LNCaP clone FGC (cell line): Measurements from ENCODE around the genes FCRL1, OR10K1, OR6N1 and MNDA.

DNA sequence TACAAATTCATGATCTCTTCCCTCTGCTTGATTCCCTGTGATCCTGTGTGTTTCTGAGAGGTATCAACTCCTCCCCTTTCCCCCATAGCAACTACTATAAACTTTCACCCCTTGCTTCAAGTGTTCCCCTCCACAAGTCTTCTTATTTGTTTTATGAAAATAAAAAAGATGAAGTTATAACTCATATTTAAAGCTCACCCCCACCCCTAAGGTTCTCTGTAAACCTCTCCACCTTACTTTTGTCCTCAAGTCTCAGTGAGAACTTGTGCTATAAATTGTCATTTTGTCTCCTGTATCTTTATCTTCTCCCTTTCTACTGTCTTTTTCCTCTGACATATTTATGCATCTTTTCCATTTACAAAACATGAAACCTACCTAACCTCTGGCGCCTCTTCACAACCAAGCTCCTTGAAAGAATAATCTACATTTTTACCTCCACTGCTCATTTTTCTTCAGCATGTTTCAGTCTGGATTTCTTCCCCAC is 25.8 kb upstream of the ARHGEF11 start:
- RRBS, 2 experiments = no CpG with 5 or more reads among the region's 1 CpG

DNA sequence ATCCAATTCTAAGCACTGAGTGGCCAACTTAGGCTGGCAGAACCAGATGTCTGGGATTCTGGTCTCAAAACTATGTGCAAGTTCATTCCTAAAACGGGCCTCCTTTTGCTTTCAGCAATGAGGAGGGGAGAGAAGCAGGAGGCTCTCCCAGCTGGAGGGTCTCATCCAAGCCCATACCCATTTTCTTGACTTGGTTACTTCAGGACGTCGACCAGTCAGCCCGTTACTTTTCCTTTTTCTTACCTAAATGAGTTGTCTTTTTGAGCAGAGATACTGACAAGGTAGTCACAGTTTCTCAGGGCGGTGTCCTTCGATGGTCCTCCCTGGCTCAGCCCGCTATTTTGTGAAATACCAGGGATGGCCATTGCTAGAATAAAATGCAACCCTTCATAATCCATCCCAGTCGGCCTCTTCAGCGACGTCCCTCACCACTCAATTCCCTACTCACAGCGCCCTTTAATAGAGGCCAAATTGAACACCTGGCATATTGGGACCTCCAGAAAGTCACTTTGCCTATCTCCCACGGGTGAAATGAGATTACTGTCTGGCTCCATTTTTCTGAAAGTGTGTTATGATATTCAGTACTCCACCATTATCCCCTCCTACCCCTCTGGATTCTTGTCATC is 18.2 kb downstream of the ETV3 start:
- RRBS, 2 experiments = no CpG with 5 or more reads among the region's 12 CpGs

DNA sequence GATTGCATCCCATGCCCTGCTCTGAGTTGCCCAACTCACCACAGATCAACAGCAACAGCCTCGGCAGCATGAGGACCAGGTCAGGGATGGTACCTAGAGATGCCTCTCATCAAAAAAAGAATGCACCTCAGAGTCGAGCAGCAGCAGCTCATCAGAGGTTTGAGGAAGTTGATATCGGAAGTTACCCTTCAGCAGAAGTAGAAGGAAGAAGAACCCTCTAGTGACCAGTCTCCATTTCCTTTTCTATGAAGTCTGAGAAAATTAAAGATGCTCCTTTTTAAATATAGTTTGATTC is at the start of gene FCRL1:
Gene FCRL1 (minus strand): TSS at position 153 of the 295 bp plus-strand sequence.
- RRBS, 2 experiments = no CpG with 5 or more reads among the region's 3 CpGs

- RRBS, 2 experiments = no CpG with 5 or more reads among the region's 6 CpGs
Observed at GRCh38 chr1:158001035-158001699, 7.7 kb downstream of the KIRREL1 start.

DNA sequence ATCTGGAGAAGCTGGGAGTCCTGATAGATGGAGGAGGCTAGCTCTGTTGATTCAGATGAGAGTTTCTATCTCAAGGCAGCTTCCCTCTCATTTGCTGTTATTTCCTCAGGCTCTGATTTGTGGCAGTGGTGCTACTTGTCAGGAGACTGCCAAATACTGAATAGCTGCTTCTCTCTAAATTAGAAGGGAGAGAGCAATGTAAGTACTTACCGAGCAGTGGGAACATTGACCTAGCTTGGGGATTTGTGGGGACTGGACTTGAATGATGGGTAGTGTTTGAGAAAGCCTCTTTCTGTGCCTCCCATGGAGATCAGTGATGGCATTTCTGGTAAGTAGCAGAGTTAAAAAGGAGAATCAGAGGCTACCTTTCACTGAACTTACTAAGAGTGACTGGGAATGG is at the start of gene OR10K1:
Gene OR10K1 (plus strand): TSS at position 258 of the 400 bp plus-strand sequence.
- RRBS, 2 experiments = no CpG with 5 or more reads among the region's 1 CpG

GRCh38 chr1:158686019-158686452 is 479 bp downstream of the SPTA1 start:
- RRBS, 2 experiments = no CpG with 5 or more reads among the region's 2 CpGs

DNA sequence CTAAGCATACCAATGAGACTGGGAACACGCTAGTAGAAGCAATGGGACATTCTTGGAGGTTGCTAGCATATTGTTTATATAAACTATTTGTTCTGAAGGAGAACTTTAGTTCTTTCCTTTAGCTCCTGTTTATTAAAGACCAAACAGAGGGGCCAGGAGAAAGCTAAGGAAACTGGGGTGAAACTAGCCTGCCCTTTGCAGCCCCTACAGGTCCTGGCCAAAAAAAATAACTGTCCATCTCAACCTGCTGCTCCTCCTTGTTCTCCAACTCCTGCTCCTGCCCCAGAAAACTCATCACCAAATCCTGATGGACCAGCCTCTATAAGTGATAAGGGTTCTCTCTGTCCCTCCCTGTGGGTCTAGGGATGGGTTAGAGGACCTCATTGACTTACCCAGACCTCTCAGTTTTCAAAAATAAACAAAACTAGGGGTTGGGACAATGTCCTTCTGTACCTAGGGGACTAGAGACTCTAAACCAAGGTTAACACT is 10.4 kb upstream of the OR6K3 start:
- RRBS, 2 experiments = no CpG with 5 or more reads among the region's 1 CpG

- RRBS, 2 experiments = no CpG with 5 or more reads among the region's 3 CpGs
Observed at GRCh38 chr1:158772007-158772378, at the start of gene OR6N1. TSS of gene OR6N1 (minus strand) at chr1:158772195.

- RRBS, 2 experiments = no CpG with 5 or more reads among the region's 3 CpGs
Observed at GRCh38 chr1:158831122-158831674, at the start of gene MNDA. TSS of gene MNDA (plus strand) at chr1:158831351.

GRCh38 chr1:159012336-159012886 is 2.7 kb downstream of the IFI16 start:
- RRBS, 2 experiments = no CpG with 5 or more reads among the region's 6 CpGs

GRCh38 chr1:159141861-159142362 is 29.5 kb upstream of the CADM3 start:
- RRBS, 2 experiments = no CpG with 5 or more reads among the region's 7 CpGs

DNA sequence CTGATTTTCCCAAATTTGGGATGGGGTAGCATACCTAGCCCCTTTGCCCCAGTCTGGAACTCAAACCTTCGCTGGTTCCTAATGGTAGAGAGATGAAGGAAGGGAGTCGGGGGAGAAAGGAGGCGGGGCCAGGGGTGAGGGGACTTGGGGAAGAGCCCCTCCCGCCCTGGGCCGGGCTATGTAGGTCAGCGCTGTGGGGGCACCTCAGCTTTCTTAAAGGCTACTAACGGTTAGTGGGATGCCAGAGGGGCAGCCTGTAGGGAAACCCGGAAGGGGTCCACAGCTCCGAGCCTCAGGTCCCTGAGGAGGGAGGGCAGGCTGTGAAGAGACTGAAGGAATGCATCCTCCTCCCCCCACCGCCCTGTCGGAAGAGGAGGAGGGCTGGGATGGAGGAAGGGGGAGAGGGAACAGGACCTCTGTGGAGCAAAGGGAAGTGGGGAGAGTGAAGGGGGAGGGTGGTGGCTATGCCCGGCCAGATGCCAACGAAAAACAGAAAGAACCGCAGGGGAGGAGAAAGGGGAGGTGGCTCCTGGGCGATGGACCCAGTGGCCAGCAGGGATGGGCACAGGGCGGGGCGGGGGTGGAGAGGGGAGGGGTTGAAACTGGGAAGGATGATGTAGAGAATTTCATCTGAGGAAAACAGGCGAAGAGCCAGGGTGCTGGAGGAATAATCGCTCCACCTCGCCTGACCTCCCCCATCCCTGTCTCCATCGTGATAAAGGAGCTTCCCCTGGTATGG is 1.4 kb downstream of the CADM3 start:
- RRBS, 2 experiments = under 1 to 2% methylated on average over 3 of the region's 21 CpGs

DNA sequence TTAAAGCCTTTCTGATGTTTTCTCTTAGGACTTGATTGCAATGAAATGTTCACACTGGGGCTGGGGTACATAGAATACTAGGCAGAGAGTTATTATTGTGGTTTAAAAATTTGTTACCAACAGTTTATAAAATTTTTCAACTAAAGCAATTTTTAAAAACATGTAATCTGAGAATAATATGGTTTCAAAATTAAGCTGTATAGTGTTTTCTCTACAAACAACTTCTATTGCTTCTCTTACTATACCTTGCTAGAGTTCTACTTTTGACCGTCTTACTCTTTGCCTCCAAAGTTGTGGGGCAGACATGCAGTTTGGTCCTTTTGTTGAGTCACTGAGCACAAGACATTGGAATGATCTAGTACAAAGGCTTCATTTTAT is 28.6 kb downstream of the OR10J1 start:
- RRBS, 2 experiments = no CpG with 5 or more reads among the region's 1 CpG

DNA sequence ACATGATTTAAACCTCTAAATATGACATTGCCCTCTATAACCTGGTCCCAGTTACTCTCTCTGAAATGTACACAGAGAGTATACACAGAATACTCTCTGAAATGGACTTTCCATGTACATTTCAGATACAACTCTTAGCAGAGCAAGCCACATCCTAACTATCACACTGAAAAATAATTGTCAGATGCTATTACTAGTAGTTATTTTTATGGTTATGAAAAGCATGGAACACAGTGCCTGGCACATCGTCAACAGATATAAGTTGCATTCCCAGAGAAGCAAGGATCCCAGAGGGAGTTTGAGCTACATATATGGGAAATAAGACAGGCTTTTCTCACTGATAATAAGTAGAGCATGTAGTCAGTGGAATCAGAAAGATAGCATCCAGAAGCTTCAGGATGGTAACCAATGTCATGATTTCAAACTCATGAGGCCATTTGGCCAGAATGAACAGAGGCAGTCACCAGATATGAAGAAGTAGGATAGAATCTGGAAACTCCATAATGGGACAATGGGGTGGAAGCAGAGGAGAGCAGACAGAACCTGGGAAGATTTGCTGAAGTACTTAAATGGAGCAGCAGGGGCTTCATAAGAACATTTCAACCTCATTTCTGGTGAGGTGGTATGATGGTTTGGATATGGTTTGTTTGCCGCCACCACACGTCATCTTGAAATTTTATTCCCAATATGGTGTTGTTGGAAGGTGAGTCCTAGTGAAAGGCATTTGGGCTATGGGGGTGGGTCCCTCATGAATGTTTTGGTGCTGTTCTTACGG is 2.0 kb downstream of the APCS start:
- RRBS, 2 experiments = no CpG with 5 or more reads among the region's 4 CpGs

- RRBS, 2 experiments = 4 to 18% methylated on average over 8 of the region's 27 CpGs
Observed at GRCh38 chr1:159780236-159780873, 407 bp upstream of the DUSP23 start.

GRCh38 chr1:159800021-159800788 is 2.0 kb upstream of the FCRL6 start:
- RRBS, 2 experiments = no CpG with 5 or more reads among the region's 8 CpGs

GRCh38 chr1:159899824-159899955 is 275 bp downstream of the CFAP45 start:
- RRBS, 2 experiments = no CpG with 5 or more reads among the region's 6 CpGs

DNA sequence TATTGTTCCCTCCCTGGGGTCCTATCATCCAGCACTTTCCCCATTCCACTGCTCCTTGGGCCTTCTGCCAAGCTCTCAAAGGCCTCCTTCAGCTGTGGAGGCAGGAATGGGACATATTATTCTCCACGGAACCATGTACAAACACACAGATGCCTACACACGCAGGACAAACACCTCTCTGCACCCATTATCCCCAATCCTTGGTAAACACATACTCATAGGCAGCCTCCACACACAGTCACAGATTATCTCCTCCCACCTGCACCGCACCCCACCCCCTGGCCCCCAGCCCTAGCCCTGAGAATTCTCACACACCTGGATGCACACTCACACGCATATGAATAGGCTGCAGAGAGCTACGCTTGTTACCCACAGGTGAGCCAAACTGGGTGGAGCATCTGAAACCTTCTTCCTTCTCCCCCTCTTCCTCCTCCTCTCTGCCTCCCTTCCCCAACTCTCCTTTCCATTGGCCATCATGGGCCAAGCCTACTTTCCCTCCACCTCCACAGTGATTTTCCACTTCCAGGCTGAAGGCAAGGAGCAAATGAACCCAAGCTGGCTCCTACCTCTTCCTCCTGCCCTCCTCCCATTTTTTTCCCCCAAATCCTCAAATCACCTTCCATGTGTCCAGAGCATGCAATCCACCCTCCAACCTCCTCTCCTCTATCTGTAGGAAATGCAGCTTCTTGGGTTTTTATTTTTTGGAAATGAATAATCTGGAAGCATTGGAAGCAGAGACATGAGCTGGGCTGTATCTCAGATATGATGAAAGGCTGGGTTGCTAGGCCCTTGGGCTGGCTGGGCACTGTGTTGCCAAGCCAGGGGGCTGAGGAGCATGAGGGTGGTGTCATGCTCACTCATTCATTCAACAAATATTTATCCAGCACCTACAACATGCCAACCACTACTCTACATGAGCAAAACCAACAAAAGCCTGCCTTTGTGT is 11.4 kb downstream of the TAGLN2 start:
- RRBS, 2 experiments = no CpG with 5 or more reads among the region's 5 CpGs

DNA sequence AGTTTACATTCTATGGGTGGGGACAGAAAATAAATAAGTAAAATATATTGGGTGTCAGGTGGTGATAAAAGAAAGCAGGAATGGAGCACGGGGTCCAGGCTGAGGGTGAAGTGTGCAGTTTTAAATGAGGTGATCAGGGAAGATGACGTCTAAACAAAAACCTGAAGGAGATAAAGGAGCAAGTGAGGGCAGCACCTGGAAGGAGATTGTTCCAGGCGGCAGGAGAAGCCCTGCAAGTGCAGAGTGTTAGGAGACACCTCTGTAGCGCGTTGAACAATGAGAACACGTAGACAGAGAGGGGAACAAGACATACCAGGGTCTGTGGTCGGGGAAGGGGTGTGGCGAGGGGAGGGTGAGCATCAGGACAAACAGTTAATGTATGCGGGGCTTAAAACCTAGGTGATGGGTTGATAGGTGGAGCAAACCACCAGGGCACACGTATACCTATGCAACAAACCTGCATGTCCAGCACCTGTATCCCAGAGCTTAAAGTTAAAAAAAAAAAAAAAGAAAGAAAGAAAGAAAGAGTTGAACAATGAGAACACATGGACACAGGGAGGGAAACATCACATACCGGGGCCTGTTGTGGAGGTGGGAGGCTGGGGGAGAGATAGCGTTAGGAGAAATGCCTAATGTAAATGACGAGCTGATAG is 10.6 kb downstream of the TAGLN2 start:
- RRBS, 2 experiments = no CpG with 5 or more reads among the region's 13 CpGs